GM12891 (cell line): Measurements from ENCODE around the gene CDH13.

GRCh38 chr16:80076986-80077326 is 463.8 kb upstream of the DYNLRB2 start:
- RRBS = no CpG with 5 or more reads among the region's 6 CpGs

DNA sequence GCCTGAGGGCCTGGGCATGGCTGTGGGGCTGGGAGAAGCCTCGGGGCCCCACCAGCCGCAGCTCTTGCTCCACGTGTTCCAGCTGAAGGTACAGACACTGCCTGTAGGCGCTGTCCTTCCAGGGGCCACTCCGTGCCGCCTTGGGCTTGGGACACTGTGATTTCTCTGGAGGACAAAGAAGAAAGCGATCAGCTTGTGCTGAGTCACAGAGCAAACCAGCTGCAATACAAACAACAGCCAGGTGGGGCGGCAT is 45.1 kb upstream of the GCSH start:
- RRBS = no CpG with 5 or more reads among the region's 8 CpGs

GRCh38 chr16:81266099-81266638 is 27.7 kb downstream of the BCO1 start:
- RRBS = no CpG with 5 or more reads among the region's 4 CpGs

DNA sequence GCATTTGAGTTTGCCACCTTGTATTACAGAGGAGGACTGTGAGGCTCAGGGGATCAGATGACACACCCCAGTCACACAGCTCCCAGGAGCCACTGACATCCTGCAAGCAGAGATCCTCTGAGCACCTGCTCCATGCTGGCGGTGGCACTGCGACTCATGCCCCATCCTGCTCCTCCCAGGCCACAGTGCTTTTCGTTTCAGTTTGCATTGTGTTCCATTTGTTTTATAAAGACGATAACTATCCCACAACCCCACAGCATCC is 28.1 kb downstream of the BCO1 start:
- RRBS = no CpG with 5 or more reads among the region's 4 CpGs

- RRBS = no CpG with 5 or more reads among the region's 11 CpGs
Observed at GRCh38 chr16:81378174-81379150, 63.7 kb downstream of the GAN start.

- RRBS = 1% methylated on average over 56 of the region's 97 CpGs
Observed at GRCh38 chr16:81444900-81445907, 596 bp downstream of the CMIP start.

- RRBS = no CpG with 5 or more reads among the region's 23 CpGs
Observed at GRCh38 chr16:81456563-81457351, 12.1 kb downstream of the CMIP start.

DNA sequence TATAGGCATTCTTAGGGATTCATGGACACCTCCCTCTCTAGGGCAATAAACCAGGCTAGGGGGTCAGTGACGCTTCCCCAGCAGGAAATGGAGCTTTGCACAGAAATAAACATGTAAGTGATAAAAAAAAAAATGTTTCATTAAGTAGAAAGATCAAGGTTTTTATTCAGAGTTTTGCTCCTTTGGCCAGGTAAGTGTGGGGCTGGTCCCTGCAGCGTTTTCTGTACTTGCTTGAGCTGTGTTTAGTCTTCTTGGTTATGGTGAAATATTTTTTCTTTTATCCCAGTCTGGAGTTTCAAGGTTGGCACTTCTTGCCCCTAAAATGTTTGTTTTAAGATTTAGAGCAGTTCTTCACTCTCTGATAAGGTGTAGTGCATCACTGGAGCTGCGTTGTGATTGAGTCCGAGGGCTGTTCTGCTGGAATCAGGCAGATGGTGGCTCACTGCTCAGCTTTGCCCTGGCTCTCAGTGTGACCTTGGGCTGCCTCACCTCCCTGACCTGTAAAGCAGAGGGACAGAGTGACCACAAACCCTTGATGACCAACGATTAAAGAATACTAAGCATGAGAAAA is 17.9 kb downstream of the CMIP start:
- RRBS = no CpG with 5 or more reads among the region's 5 CpGs

- RRBS = no CpG with 5 or more reads among the region's 11 CpGs
Observed at GRCh38 chr16:81517635-81518096, 73.1 kb downstream of the CMIP start.

DNA sequence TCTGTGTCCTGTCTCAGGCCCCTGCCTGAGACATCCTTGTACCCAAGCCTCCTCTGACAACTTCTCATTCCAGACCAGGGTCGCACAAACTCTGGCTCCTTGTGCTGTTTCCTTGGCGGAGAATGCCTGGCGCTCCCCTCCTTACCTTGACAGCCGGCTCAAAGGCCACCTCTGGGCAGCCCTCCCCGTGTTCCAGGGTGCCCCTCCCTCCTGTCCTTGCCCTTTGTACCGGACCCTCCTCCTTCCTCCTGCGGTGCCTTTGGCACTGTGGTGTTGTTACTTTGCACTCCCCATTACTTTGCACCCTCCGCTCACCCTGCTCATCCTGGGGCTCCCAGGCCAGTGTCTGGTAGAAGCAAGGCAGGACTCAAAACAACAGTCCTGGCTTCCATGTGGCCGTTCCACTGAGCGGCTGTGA is 147.7 kb downstream of the CMIP start:
- RRBS = 97% methylated on average over 3 of the region's 10 CpGs

- RRBS = 88% methylated on average over 5 of the region's 16 CpGs
Observed at GRCh38 chr16:81638423-81639033, 140.6 kb upstream of the PLCG2 start.

GRCh38 chr16:81697610-81698825 is 81.1 kb upstream of the PLCG2 start:
- RRBS = 97% methylated on average over 6 of the region's 53 CpGs

DNA sequence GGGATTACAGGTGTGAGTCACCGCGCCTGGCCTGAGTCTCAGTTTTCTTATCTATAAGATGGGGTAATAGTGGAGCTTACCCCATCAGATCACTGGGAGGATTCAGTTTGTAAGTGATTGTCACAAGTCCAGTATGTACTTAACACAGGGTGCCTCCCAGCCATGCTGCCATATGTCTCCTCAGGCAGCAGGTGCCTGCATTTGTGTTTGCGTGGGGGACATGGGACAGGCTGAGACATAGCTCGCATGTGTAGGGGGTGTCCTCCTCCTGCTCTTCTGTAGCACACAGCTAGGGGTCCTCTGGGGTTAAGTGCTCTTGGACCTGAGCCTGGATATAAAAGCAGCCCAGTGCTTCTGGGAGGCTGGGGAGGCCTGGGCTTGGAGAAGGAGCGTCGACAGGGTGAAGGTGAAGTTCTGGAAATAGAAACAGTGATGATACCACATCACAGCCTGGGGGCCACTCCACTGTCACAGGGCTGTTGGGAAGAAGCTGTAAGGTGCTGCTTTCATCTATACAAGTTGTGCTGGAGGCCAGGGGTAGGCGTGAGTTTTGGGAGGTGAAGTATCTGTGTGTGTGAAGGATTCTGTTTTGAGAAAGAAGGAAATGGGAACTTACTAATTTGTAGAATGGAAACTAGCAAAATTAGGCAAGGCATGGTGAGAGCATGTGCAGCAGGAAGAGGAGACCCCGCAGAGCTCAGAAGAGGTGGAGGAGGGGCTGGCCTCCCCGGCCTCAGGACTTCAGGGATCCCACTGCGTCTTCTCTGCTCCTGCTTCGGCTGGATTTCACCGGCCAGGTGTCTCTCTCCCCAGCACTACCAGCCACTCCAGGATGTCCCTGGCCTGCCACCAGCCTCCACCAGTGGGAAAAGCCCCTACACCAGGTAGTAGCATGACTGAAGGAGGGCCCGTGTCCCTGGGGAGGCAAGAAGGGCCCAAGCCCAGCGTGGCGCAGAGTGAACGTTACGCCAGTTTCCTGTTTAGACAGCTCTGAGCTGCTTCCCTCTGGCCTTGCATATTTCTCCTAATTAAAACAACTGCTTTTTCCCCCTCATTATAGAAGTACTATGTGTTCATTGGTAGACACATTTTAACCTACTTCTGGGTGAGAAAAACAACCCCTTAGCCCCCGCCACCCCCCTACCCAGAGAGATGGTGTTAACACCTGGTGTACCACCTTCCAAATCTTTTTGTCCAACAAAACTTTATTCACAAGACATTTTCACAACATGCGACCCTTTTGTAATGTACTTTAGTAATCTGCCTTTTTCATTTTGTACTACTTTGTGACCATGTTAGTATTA is 19.5 kb downstream of the PLCG2 start:
- RRBS = 5% methylated on average over 4 of the region's 19 CpGs

- RRBS = no CpG with 5 or more reads among the region's 12 CpGs
Observed at GRCh38 chr16:81888982-81889640, 110.0 kb downstream of the PLCG2 start.

- RRBS = no CpG with 5 or more reads among the region's 13 CpGs
Observed at GRCh38 chr16:81996680-81997618, 14.3 kb downstream of the SDR42E1 start.

GRCh38 chr16:82083723-82084232 is 48.7 kb downstream of the HSD17B2 start:
- RRBS = no CpG with 5 or more reads among the region's 4 CpGs

GRCh38 chr16:82088344-82088703 is 53.3 kb downstream of the HSD17B2 start:
- RRBS = no CpG with 5 or more reads among the region's 4 CpGs

GRCh38 chr16:82197368-82198085 is 27.5 kb upstream of the MPHOSPH6 start:
- RRBS = no CpG with 5 or more reads among the region's 6 CpGs

DNA sequence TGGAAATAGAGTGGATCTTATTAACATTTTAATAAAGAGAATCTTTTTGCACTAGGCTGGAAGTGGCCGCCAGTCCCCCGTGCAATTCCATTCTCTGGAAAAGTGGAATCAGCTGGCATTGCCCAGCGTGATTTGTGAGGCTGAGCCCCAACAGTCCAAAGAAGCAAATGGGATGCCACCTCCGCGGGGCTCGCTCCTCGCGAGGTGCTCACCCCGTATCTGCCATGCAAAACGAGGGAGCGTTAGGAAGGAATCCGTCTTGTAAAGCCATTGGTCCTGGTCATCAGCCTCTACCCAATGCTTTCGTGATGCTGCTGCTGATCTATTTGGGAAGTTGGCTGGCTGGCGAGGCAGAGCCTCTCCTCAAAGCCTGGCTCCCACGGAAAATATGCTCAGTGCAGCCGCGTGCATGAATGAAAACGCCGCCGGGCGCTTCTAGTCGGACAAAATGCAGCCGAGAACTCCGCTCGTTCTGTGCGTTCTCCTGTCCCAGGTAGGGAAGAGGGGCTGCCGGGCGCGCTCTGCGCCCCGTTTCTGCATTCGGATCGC is at the start of gene CDH13:
Gene CDH13 (plus strand): TSS at position 325 of the 549 bp plus-strand sequence.
- RRBS = 15% methylated on average over 10 of the region's 33 CpGs

GRCh38 chr16:82627830-82628711 is 1.3 kb downstream of the CDH13 start:
- RRBS = 2% methylated on average over 9 of the region's 33 CpGs